SEM (cell line): ENCODE measurements around a stretch of chr16.

- PRO-cap, result no peak
Measured at GRCh38 chr16:10556102-10556814, 24.1 kb downstream of the EMP2 start.

GRCh38 chr16:10619269-10619938, 39.0 kb upstream of the EMP2 start:
- PRO-cap, result no peak

GRCh38 chr16:10647762-10648222, 46.9 kb downstream of the TEKT5 start:
- PRO-cap, result no peak

DNA sequence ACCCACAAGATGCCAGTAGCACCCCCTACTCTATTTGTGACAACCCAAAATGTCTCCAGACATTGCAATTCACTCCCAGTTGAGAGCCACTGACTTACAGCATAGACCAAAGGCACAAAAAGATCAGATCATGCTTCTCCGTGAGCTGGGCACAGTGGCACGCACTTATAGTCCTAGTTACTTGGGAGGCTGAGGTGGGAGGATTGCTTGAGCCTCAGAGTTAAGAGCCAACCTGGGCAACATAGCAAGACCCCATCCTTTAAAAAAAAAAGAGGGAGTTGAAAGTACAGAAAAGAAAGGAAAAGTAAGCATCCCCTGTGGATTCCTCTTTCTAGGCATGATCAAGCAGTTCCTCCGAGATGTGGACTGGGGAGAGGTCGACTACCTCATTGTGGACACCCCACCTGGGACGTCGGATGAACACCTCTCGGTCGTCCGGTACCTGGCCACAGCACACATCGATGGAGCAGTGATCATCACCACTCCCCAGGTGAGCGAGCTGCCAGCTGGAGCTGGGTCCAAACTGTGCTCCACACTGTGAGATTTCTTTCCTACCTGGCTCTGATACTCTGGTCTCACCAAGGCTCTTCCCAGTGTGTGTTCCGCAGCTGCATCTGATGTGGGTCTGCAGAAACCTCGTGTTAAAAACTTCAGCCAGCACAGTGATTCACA, 14.0 kb downstream of the NUBP1 start:
- PRO-cap, result no peak

- PRO-cap, result unidirectional peak, plus-strand start at chr16:10887061
Measured at GRCh38 chr16:10886872-10887306, 9.9 kb downstream of the CIITA start.

DNA sequence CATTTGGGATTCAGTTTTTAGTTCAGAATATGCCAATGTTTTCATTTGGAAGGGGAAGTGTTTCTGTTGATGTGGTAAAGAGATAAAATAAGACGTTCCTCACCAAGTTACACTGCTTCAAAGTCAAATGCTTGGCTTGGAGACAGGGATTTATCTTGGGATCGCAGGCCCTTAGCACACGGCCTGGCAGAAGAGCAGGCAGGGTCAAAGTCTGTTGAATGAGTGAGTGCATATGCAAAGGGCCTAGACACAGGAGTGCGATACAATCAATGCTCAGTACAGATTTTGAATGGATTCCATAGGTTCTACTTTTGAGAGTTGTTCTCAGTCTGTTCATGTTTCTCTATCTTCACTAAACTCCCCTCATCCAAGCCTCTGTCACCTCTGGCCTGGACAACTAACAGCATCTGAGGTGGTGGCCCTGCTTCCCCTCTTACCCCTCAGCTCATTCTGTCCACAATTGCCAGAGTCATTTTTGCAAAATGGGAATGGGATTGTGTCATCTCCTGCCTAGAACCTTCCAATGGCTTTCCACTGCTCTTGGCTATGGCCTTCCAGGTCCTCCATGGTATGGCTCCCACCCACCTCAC, 3.3 kb downstream of the DEXI start:
- PRO-cap, result no peak

- PRO-cap, result no peak
Measured at GRCh38 chr16:10946237-10946734, 1.9 kb downstream of the CLEC16A start.

DNA sequence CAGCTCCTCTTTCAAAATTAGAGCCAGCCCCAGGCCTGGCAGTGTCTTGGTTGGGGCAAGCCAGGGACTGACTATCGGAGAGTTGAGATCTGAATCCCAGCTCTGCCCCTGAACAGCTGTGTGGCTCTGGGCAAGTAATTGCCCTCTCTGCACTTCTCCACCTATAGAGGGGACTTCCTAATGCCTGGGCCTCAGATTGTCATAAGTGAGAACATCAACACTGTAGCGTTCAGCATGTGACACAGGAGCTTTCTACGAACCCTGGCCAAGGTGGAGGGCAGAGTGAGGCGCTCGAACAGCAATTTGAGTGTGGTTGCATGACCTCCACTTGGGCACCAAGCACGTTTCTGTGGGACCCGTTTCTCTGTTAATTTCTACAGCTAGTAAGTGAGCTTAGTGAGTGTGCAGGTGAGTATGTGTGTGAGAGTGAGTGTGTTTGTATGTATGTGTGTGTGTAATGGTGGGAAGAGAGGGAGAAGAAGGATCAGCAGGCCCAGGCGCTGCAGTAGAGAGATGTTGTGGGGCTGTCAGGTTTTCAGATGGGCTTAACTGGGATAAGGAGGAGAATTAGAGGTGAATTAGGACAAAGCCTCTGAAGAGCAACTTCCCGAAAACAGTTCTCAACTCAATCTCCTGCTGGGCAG, 63.1 kb downstream of the CLEC16A start:
- PRO-cap, result no peak

- PRO-cap, result no peak
Measured at GRCh38 chr16:11076179-11076865, 132.0 kb downstream of the CLEC16A start.

DNA sequence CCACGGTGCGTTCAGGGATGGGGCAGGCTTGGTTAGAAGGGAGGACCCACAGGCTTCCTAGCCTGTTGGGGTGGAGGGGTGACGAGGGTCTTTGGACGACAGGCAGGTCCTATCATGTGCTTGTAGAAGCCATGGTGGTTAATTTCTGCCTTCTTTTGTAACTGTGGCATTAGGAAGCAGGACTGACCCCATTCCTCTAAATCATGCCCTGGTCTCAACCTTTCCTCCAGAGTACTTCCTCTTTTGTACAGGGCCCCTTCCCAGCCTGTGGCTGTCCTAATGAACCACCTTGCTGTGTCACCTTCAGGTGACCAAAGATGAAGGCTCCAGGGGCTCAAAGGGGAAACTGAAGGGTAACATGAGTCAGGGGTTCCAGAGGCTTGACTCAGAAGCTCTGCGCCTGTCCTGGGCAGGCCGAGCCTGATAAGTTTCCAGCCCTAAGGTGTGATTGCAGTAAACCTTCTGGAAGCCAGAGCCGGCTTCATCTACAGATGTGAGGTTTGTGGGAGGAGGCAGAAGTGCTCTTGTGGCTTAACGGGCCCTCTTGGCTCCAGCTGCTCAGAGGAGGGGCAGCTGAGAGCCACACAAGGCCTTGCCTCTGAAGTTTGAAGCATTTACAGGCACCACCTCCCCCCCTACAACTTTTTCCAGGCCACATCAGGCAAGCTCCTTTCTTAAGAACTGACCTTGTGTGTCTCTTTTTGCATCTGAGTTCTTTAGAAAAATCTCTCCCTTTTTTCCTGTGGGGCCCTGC, 149.7 kb downstream of the CLEC16A start:
- PRO-cap, result no peak

GRCh38 chr16:11106788-11107239, 149.2 kb downstream of the SOCS1 start:
- PRO-cap, result no peak

GRCh38 chr16:11179940-11180902, 75.8 kb downstream of the SOCS1 start:
- PRO-cap, result no peak

GRCh38 chr16:11497944-11498197, 29.2 kb downstream of the ENSG00000188897 start:
- PRO-cap, result no peak

GRCh38 chr16:11557704-11558323, 28.9 kb downstream of the LITAF start:
- PRO-cap, result no peak

GRCh38 chr16:11586454-11586705, 339 bp downstream of the LITAF start:
- PRO-cap, result bidirectional peak, plus-strand start at chr16:11586507, minus-strand start at chr16:11586406

DNA sequence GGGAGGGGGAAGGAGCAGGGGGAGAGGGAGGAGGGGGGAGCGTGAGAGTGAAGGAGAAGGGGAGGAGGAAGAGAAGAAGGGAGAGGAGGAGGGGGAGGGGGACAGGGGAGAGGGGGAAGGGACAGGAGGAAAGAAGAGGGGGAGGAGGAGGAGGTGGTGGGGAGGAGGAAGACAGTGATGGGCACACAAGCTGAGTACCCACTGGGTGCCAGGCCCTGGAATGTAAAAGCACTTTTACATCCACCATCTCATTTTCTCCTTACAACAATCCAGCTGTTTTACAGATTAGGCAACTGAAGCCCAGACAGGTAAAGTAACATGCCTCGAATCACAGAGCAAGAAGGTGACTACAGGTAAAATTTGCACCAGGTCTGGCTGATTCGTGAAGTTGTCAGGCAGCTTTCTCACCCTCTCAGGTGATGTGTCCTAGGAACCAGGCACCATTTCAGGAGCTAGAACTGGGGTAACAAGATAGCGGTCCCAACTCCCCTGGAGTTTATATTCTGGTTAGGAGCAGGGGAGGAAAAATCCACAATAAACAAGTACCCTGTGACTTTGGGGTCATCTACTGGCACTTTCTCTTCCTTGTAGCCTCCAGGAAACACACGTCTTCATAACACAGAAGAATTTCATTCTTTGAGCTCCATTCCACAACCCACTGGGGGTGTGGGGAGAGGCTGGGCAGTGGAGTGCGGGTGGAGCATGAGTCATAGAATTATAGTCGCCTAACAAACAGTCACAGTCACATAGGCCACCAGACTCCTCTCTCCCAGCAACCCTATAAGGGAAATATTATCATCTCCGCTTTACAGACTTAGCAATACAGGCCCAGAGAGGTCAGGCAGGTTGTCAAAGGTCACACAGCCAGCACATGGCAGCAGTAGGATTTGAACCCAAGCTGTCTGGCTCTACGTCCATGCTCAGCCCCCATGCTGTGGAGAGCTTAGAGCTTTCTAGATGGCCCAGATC, 10.2 kb upstream of the LITAF start:
- PRO-cap, result no peak

DNA sequence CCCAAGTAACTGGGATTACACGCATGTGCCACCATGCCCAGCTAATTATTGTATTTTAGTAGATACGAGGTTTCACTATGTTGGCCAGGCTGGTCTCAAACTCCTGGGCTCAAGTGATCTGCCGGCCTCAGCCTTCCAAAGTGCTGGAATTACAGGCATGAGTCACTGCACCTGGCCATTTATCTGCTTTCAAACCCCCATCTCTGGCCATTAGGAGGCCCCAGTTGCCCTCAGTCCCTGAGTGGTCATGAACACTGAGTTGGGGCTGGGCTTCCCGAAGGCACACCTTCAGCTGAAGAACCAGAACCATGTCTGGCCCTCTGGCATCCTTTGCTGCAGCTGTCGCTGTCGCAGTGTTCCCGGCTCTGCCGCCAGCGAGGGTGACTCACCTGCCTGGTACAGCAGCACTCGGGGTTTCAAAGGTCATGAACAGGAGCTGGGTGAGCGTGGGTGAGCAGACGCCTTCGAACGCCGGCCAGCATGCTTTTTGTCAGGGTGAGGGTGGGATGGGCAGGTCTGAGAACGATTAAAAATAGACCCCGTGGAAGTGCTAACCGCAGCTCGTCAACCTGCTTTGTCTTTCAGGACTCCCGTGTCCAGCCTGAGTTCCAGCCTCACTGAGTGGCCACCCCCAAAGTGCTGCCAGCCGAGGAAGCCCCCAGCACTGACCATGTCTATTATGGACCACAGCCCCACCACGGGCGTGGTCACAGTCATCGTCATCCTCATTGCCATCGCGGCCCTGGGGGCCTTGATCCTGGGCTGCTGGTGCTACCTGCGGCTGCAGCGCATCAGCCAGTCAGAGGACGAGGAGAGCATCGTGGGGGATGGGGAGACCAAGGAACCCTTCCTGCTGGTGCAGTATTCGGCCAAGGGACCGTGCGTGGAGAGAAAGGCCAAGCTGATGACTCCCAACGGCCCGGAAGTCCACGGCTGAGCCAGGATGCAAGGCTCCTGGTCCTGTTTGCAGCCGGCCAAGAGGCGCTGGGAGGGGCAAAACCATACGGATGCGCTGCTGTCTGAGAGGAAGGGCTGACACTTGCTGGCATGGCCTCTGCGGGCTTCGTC, 7.5 kb downstream of the SNN start:
- PRO-cap, result no peak

DNA sequence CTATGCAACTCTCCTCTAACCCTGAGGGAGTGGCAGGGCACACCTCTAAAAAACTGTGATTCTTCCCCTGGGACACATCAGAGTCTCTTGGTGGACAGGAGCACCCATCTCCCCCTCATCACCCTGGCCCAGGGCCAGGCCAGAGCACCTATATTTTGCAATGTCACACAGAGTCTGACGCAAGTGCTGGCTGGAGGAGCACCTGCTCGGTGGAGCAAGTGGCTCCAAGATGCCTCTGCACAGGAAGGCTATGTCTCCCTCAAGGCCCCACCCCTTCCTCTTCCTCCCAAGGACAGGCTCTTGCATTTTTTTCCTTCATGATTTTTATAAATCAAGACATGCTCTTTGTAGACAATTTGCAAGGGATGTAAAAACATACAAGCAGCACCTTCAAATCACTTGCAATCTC, 13.3 kb downstream of the SNN start:
- PRO-cap, result no peak

DNA sequence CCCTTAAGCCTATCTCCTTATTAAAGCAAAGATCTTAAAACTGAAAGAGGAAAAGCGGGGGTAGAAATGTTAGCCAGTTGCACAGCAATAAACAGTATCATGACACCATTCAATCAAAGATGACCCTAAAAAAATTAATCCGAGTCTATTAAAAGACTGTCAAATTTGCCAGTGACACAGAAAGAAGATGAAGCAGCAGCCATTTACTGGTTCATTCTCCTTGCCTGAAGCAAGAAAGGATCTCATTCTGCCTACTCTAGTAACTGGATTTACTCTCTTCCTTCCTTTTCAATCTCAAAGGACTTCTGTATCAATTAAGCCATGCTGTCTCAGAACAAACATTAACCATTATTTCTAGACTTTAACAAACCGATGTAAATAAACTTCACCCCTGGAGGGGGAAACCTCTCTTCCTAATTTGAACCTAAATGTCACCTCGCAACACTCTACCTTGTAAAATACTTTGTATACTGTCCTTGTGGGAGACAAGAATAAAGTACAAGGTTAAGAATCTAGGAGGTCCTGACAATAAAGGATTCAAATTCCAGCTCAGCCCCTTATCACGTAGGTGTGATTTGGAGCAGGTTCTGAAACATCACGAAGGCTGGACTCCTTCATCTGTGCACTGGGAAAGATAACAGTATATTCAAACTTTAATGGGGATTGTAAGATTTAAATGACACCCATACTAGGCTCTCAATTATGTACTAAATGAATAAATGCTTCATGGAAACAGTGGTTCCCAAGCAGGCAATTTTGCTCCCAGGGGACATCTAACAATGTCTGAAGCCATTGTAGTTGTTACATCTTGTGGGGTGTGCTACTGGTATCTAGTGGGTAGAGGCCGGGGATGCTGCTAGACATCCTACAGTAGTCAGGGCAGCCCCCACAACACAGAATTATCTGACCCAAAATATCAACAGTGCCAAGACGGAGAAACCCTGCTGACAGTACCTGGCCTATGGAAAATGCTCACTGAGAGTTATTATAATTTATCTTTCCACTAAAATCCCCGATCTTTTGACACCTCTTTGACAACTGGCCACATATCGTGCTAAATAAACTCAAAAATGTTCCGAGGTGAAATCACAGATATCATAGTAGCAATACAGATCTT, 2.1 kb downstream of the TXNDC11 start:
- PRO-cap, result no peak

DNA sequence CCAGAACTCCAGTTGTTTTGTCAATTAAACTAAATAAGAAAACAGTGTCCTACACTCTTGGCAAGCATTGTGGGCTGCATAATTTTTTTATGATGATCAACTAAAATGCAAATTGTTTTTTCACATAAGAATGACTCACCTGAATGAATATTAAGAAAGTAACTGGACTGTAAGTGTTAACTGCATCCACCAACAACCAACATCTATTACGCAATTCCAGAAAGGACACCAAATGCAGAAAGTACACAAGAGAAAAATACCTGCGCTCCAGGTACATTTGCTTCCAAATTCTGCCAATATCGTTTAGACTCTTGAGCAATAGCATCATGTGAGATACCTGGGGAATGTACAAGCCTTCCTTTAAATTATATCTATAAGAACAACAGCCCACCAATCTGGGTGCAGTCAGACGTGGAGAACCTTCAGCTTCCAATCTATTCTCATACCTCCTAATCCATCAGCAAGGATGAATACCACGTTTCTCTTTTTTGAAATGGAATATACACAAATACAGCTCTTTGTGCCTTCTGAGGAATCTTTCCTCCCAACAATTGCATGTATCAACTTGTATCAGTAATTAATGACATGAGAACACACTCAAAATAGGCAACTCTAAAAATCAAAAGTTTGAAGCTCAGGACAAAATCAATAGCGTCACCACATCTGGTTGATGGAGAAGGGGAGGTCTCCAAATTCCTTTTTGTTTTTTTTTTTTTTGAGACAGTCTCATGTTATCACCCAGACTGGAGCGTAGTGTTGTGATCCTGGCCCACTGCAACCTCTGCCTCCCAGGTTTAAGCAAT, 20.0 kb upstream of the TXNDC11 start:
- PRO-cap, result no peak